ENCODE data around the genes CAMK2N1 and RAP1GAP.

DNA sequence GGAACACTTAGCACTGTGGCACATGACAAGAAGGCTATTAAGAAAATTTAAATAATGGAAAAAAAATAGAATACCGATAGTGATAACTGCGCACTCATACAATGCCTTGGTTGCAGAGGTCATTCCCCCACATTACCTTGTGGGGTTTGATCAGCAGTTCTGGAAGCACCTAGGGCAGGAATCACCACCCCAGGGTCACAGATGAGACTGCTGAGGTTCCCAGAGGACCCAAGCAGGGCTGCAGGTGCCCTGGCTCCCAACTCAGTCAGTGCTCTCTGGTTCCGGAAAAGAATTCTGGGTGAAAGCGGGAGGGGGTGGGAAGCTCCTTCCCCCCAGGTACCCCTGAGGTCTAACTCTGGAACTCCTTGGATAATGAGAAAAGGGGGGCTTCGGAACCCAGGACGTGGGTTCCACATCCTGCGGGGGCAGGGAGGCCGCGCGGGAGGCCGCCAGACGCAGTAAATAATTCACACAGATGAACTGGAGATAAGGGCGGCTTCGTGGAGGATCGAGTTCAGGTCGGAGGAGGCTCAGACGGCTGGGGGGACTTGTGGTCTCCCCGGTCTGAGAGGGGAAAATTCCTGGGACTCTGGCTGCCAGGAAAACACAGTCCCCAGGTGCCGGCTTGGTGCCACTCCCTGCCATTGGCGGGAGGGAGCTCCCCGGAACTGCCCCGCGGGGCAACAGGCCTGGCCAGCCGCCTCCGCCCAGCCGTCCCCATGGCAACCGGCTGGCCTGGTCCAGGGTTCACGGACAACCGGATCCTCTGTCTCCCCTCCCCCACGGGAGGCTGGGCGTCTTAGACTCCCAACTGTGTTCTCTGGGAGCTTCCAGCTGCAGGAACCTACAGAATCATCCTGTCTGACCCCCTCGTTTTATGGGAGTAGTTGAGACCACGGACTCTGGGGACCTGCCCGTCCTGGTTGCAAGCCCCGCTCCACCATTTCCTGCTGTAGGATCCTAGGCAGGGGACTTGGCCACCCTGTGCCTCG is 9.8 kb downstream of the CAMK2N1 start:
- PRO-cap: no peak

GRCh38 chr1:20485479-20486580 is at the start of gene CAMK2N1:
TSS of gene CAMK2N1 (minus strand) at chr1:20486210.
- PRO-cap: bidirectional peak, plus-strand start at chr1:20485729, minus-strand start at chr1:20485617; bidirectional peak, plus-strand start at chr1:20485747, minus-strand start at chr1:20485829; bidirectional peak, plus-strand start at chr1:20486289, minus-strand start at chr1:20486209

DNA sequence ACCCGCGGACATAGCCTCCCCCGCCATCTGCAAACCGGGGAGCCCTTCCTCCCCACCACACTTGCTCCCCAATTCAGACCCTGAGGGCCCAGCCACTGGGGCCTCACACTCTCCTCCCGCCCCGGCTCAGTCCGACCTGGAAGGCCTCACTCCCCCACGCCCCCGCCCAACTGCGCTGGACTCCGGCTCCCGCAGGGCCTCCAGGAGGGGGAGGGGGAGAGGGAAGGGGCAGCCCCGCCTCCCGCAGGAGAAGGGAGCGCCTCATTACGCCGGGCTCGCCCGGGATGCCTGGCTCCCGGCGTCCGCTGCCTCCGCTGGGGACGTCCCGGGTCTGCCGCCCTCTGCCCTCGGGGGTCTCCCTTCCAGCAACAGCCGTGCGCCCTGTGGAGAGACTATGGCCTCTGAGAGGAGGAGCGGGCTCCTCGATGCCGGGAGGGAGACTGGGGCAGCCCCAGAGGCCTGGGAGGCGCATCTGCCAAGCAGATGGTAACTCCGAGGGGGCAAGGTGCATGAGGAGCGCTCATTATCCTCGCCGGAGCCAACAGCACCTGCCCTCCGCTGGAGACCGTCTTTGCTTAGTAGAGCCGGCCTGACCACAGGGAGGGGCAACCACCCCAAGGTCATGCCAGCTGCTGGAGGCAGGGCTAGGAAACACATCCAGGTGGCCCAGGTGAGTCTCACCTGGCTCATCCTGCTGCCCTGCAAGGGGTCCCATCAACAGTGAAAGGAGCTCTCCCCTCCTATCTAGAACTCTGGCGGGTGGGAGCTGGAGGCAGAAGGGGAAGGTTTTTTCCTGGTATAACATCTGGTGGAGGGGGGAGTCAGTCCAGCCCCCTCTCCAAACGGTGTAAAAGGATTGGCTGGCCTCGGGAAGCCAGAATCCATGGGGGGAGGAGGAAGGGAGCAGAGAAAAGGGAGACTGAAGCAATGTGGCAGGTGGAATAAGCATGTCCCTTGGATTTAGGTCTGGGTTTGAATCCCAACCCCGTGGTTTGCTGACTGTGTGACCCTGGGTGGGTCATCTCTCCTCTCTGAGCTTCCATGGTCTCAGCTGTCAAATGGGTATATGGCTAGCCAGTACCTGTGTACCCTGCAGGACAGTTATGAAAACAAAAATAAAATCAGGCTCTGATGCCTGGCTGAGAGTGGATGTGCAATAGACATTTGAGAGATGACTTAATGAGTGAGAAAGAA is 975 bp upstream of the CAMK2N1 start:
- PRO-cap: bidirectional peak, plus-strand start at position 264 of the sequence, minus-strand start at position 143 of the sequence

GRCh38 chr1:20784723-20785209 is 2.3 kb downstream of the HP1BP3 start:
- PRO-cap: unidirectional peak, minus-strand start at chr1:20785083

DNA sequence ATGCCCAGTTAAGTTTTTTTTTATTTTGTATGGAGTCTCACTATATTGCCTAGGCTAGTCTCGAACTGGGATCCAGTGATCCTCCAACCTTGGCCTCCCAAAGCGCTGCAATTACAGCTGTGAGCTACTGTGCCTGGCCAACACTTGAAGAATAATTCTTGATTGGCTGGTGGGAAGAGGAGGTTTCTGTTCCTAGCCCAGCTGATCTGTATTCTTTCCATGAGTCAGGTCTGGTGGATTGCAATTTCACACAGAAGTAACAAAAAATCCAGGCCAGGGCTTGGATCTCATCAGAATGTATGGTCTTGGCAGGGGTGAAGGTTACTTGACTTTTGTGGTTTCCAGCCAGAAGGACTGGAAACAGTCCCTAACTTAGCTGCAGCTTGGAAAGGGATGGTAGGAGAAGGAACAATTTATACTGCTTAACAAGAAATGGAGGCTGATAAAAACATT is 5.1 kb upstream of the HP1BP3 start:
- PRO-cap: no peak

DNA sequence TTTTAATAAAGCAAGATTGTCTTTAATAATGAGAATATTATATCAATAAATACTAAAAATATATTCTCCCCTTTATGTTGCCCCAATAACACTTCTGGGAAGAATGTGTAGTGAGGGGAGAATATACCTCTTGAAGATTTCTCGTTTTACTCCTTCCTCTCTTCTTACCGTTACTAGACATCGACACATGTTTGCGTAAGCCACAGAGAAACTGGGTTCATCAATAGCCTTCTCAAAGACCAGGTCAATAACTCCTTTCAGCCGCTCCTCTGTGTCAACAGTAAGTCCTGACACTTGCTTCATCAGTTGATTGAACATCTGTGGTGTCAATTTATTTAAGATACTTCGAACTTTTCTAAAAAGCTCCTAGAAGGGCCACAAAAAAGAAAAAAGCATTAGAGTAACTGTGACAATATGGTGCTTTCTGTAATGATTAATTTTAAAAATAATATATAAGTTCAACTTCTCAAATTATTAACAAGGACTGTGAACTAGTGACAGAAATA is 92.1 kb upstream of the HP1BP3 start:
- PRO-cap: no peak

GRCh38 chr1:20893457-20893908 is 106.4 kb upstream of the HP1BP3 start:
- PRO-cap: no peak

- PRO-cap: no peak
Measured at GRCh38 chr1:20950733-20951276, 163.7 kb upstream of the HP1BP3 start.

DNA sequence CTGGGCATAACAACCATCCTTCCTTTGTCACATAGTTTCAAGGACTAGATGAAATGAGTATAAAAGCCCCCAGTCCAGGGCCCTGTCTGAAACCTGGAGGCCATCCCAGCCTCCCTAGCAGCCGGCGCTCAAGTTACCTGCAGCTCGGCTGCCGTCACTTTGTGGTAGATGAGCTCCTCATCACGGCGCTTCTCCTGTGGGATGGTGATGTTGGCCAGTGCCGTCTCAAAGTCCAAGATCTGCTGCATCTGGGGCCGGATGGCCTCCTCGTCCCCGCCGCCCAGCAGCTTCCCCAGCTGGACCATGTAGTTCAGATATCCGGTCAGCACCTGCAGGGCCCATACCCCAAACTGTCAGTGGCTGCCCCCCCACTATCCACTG is 34.5 kb downstream of the ECE1 start:
- PRO-cap: no peak

DNA sequence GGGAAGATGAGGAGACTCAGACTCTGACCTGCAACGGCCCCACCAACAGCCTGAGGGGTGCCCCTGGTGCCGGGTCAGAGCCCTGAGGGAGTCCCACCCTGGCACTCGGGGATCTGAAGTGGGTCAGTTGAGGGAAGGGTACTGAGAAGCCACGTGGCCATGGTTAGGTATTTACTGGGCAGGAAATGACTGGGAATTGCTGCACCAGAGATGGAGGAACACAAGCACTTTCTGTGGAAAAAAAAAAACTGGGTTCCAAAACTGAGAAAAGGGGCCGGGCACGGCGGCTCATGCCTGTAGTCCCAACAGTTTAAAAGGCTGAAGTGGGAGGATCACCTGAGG is 9.7 kb downstream of the ECE1 start:
- PRO-cap: no peak

DNA sequence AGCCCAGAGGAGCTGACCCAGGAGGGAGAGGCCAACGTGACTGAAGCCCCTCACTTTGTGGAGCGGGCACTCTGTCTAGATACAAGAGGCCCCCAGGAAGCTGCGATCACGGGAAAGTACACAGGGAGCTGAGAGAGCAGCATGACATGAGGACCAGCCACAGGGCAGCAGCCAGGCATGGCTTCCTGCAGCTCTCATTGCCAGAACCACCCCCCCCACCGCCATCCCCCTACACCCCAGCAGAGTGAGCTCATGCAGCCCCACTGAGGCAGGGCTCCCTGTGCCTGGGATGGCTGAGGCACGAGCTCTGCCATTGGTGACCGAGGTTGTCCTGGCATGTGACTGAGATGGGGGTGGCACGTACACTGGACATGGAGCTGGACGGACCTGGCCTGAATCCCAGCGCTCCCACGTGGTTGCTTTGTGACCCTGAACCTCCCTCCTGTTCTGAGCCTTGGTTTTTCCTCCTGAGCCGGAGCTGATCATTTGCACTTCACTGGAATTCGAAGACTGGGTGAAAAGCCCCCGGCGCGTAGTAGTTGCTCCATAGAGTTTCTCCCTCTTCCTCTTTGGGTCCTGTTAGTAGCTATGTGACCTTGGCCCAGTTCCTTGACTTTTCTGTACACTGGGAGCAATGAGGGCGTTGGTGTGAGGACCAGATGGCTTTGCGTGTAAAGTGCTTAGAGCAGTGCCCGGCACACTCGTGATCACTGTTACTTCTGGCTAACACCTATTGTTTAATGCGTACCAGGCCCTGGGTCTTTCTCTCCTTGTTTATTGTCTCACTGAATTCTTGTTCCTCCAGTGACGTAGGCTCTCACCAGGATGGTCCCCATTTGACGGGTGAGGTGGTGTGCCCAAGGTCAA is 28.4 kb downstream of the ALPL start:
- PRO-cap: no peak

DNA sequence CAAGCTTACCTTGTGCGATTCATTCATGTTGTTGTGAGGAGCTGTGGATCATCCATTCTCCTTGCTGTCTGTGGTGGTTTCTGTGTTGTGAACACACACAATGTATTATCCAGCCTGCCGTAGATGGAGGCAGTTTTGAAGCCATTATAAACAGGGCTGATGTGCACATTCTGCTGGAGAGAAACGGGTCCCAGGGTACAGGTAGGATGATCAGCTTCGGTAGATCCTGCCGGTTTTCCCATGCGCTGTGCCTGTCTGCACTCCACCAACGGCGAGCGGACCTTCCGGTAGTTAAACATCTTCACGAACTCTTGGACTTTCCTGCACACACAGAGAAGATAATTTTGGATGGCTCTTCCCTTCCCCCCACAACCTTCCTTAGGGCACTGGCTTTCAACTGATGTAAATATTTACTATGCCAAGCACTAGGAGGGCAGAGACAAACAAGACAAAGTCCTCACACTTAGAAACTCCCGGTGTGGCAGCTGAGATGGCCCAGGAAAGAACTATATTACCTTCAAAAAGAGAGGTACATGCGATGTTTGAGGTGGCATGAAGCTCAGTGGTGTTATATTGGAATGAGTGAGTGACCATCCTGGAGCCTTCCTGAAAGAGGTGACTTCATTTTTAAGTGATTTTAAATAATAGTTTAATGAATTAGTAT is 41.7 kb downstream of the ALPL start:
- PRO-cap: no peak

DNA sequence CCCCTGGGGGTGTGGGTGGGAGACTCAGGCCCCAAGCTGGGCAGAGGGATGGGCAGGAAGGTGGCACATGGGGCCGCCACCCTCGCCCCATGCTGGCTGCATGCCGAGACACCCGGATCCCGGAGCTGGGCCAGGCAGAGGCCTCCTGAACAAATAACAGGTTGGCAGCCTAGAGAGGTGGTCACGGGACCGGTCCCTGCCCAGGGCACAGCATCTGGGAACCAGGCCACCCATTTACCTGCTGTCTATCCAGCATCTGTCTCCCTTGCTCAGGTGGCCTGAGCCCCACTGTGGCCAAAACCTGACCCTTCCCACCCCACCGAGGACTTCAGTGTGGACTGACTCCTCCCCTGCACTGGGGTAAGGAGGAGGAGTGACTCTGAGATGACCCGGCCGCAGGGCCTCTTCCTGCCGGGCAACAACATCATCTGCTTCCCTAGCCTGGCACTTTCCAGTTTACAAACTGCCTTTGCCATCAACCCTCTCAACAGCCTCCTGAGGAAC is 34.6 kb downstream of the RAP1GAP start:
- PRO-cap: no peak

DNA sequence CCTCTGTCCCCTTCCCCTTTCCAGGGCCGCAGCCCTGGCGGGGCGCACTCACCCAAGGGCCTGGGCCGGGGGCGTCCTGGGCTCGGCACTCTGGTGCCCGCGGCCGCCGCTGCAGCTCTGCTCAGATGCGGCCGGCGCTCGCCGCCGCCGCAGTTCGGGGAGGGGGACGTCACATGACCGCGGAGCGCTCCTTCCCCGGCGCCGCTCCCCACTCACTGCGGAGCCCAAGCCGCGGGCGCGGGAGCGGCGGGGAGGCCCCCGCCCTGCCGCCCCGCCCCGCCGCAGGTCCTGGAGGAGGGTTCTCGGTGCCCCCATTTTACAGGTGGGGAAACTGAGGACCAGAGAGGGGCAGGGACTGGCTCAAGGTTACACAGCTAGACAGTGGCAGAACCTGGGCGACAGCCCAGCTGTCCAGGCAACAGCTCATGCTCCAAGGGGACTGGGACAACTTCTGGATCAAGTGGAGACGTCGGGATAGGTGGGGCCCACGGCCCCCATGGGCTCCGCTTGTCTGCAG is at the start of gene RAP1GAP:
RAP1GAP (minus strand) TSS at position 156 of the 517 bp plus-strand sequence.
- PRO-cap: bidirectional peak, plus-strand start at position 215 of the sequence, minus-strand start at position 119 of the sequence

DNA sequence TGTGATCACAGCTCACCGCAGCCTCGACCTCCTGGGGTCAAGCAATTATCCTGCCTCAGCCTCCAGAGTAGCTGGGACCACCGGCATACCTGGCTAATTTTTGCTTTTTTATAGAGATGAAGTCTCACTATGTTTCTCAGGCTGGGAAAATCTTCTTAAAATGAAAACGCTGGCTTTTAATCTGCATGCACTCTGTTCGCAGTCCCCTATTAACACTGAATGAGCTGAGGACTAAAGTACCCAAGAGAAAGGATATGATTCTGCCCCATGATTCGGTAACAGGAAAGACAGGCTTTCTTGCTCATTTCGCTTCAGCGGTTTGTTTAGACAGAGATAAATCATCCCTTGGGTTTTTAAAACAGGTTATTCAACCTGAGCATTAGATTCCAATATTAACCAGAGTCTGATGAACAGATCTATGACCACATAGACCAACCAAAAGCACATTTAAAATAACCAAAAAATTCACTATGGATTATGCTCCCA is 7.1 kb upstream of the RAP1GAP start:
- PRO-cap: no peak

GRCh38 chr1:21870556-21870755 is 58.4 kb downstream of the LDLRAD2 start:
- PRO-cap: no peak

DNA sequence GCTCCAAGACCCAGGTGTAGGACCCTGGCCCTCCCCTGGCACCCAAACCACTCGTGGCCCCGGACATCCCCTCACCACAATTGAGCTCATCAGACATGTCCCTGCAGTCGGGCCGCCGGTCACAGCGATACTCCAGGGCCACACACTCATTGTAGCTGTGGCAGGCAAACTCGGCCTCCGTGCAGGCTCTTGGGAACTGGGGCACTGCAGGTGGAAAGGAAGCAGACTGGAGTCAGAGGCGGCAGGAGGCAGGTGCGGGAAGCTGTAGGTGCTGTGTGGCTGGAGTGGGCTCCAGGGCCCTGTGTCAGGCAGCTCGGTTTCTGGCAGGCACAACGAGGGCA is 49.3 kb downstream of the HSPG2 start:
- PRO-cap: no peak

GRCh38 chr1:21898373-21899123 is 38.6 kb downstream of the HSPG2 start:
- PRO-cap: no peak

- PRO-cap: bidirectional peak, plus-strand start at chr1:21936570, minus-strand start at chr1:21936472
Measured at GRCh38 chr1:21936510-21936770, 670 bp downstream of the HSPG2 start.

GRCh38 chr1:21944365-21944826 is 7.3 kb upstream of the HSPG2 start:
- PRO-cap: bidirectional peak, plus-strand start at chr1:21944634, minus-strand start at chr1:21944527